Non-pigmented ciliary epithelial cell (primary cell): ENCODE measurements around the genes CTAG1A, CTAG2 and F8.

- RRBS, result no CpG with 5 or more reads among the region's 8 CpGs
Measured at GRCh38 chrX:154370248-154370522, 4.2 kb downstream of the FLNA start.

DNA sequence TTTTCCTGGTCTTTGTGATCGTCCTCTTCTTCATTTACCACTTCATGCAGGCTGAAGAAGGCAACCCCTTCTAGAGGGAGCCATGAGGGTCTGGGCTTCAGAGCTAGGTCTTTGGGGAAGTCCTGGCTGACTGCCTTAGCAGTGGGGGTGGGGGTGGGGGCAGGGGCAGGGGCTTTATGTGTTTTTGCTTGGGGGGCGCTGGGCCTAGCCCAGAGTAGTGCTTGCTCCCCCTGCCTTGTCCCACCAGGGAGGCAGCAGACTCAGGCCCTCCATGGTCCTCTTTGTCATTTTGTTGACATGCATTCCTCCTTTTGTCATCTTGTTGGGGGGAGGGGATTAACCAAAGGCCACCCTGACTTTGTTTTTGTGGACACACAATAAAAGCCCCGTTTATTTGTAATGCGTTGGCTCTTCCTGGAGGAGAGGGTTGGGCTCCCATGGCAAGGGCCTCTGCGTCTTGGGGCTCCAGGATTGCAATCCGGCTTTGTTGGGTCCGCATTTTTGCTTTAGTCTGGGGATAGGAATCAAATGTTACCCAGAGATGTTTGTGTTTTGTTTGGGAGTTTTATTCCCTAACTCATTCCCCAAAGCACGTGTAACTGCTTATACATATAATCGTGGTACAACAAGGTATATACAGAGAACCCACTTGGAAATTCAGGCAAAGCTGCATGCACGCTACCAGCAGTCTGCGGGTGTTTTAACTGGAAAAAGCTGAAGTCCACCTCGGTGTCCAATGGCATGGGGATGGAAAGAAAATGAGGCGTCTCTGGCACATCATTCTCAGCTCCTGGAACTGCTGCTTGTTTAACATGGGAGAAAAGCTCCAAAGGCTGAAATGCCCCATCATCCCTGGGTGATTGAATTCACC lies 2.3 kb downstream of the EMD start:
- RRBS, result no CpG with 5 or more reads among the region's 13 CpGs

DNA sequence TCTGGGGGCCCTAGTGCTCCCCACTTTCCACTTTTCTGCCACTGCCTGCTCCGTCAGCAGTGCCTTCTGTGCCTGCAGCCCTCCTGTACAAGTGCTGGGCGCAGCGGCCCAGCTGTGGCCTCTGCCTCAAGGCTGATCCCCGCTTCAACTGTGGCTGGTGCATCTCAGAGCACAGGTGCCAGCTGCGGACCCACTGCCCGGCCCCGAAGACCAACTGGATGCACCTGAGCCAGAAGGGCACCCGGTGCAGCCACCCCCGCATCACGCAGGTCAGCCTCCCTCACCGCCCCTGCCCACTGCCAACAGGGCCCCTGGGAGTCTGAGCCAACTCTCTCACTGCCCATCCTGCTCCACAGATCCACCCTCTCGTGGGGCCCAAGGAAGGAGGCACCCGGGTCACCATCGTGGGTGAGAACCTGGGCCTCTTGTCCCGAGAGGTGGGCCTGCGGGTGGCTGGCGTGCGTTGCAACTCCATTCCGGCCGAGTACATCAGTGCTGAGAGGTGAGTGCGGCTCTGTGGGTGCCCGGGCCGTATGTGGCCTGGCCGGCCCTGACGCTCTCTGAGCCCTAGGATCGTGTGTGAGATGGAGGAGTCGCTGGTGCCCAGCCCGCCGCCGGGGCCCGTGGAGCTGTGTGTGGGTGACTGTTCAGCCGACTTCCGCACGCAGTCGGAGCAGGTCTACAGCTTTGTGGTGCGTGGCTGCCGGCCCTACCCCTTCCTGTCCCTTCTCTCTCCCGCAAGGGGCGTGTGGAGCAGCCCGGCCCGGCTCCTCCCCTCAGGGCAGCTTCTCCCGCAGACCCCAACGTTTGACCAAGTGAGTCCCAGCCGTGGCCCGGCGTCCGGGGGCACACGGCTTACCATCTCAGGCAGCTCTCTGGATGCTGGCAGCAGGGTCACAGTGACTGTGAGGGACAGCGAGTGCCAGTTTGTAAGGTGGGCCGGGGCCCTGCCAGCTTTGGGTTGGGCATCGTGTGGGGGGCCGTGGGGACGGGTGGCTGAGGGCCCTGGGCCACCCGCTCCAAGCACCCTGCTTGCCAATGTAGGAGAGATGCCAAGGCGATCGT lies 7.8 kb downstream of the PLXNA3 start:
- RRBS, result 92% methylated on average over 18 of the region's 56 CpGs

GRCh38 chrX:154516343-154517241 lies 560 bp upstream of the FAM3A start:
- RRBS, result 2% methylated on average over 7 of the region's 49 CpGs

DNA sequence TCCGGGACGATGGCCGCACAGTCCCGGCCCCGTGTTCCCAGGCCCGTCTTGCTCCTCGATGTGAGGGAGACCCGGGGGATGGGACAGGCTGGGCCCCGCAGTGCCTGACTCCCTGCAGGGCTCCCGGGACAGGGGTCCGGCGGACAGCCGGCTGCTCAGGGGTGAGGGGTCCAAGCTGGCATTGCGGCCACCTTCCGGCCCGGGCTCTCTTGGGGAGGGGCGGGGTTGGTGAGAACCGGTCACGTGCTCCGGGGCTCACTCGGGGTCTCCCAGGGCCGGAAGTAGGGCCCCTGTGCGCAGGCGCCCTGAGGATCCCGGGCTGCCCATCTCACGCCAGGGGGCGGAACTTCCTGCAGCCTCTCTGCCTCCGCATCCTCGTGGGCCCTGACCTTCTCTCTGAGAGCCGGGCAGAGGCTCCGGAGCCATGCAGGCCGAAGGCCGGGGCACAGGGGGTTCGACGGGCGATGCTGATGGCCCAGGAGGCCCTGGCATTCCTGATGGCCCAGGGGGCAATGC lies at the start of gene CTAG1A:
TSS of gene CTAG1A (plus strand) at position 351 of the 516 bp plus-strand sequence.
- RRBS, result no CpG with 5 or more reads among the region's 36 CpGs

GRCh38 chrX:154653350-154653724 lies at the start of gene CTAG2:
Gene CTAG2, minus strand, starts transcription at chrX:154653579.
- RRBS, result no CpG with 5 or more reads among the region's 27 CpGs

GRCh38 chrX:154770154-154771123 lies 7.8 kb downstream of the DKC1 start:
- RRBS, result no CpG with 5 or more reads among the region's 10 CpGs

DNA sequence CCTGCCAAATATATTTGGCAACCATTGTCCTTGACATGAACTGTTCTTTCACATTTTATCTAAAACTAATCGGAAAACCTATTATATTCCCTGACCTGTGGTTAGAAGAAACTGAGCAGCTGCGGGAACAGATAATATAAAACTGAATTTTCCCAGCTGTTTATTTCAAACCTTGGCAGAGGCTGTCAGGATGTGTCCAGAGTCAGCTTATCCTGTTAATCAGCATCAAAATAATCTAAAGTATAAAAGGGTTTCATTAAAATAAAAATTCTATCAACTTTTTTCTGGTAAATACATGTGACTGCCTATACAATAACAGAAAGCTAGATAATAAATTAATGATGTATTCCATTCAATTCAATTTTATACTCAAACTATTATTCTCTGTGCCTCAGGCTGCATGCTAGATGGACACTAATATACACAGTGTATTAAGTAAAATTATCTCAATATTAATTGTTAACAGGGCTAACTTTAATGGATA lies 12.2 kb downstream of the F8 start:
- RRBS, result no CpG with 5 or more reads among the region's 2 CpGs

- RRBS, result no CpG with 5 or more reads among the region's 8 CpGs
Measured at GRCh38 chrX:155022146-155023137, at the start of gene F8. Gene F8, minus strand, starts transcription at chrX:155022723.

GRCh38 chrX:155026452-155026749 lies 243 bp upstream of the FUNDC2 start:
- RRBS, result no CpG with 5 or more reads among the region's 17 CpGs

- RRBS, result no CpG with 5 or more reads among the region's 19 CpGs
Measured at GRCh38 chrX:155069878-155070555, 919 bp downstream of the CMC4 start.

DNA sequence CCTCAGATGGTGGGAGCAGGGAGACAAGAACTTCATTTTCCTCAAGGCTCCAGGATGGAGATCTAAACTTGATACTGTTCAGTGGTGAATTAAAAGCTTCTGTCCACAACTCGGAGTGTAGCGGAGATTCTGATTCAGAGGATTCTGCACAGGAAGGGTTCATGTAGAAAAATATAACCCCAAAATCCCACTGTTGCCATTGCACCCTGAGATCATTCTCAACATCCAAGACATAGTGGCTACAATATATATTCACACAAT lies 30.4 kb upstream of the IL9R start:
- RRBS, result no CpG with 5 or more reads among the region's 2 CpGs